SK-N-SH (cell line): ENCODE data around the gene SORL1.

DNA sequence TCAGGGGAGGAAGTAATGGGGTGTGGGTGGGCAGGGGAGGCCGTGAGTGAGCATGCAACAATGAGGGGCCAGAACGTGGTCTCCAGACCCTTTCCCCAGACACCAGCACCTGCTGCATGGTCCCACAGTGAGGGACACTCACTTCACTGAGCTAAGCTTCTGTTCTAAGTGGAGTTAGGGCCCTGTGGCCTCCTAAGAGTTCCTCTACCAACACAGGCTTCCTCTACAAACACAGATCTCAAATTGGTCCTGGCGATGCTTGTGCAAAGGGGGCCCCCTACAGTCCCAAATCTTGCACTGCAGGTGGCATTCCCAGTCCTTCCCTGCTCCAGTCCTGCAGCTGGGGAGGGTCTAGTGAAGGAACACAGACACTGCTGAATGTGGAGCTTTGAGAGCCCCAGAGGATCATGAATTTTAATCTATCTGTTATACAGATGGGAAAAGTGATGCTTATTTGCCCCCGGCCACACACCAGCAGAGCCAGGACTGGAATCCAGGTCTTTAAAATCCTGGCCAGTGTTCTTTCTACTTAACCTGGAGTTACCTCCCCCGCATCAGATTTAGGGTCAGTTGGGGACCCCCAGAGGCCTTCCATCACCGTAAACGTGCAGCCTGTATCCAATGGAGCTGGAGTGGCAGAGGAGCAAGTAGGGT lies 7.3 kb downstream of the USP2 start:
- RRBS = no CpG with 5 or more reads among the region's 7 CpGs
CAGE:
- cytosol, long polyA plus RNA = no peak
- long polyA plus RNA = no peak
- nucleus, long polyA plus RNA = no peak

GRCh38 chr11:119378854-119379624 lies 2.5 kb downstream of the USP2 start:
- RRBS = no CpG with 5 or more reads among the region's 11 CpGs
CAGE:
- cytosol, long polyA plus RNA = no peak
- long polyA plus RNA = no peak
- nucleus, long polyA plus RNA = no peak

DNA sequence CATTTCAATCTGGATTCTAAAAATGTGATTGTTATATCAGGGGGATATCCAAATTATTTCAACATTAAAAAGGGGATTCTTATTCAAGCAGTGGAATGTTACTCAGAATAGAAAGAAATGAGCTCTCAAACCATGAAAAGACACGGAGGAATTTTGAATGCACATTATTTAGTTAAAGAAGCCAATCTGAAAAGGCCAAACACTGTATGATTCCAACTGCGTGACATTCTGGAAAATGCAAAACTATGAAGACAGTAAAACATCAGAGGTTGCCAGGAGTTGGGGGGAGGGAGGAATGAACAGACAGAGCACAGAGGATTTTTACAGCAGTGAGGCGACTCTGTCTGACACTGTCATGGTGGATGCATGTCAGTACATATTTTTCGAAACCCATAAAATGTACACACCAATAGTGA lies 22.8 kb upstream of the THY1 start:
- RRBS = no CpG with 5 or more reads among the region's 4 CpGs
CAGE:
- cytosol, long polyA plus RNA = no peak
- long polyA plus RNA = no peak
- nucleus, long polyA plus RNA = no peak

DNA sequence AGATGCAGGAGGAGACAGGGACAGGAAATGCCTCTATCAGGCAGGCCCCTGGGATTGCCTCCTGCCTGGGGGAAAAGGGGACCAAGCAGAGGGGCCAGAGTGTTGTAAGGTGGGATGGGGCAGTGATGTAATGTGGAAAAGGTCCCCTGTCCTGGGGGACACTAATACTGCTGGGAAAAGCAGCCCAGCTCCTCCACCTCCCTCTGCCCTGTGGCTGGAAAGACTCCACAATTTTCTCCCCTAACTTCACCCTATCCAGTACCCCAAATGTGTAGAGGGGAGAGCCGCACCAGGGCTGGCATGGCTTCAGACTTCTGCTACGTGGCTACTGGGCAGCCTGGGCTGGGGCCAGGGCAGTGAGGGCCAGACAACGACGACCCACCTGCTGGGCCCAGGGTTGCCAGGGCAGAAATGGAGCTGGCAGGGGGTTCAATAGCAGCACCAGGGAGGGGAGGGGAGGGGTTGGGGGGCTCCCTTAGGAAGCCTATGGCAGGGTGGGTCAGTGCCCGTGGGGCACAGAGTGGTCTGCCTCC lies 66.4 kb downstream of the NECTIN1 start:
- RRBS = no CpG with 5 or more reads among the region's 5 CpGs
CAGE:
- cytosol, long polyA plus RNA = no peak
- long polyA plus RNA = no peak
- nucleus, long polyA plus RNA = no peak

GRCh38 chr11:119677281-119678021 lies 51.5 kb downstream of the NECTIN1 start:
- RRBS = no CpG with 5 or more reads among the region's 17 CpGs
CAGE:
- cytosol, long polyA plus RNA = no peak
- long polyA plus RNA = no peak
- nucleus, long polyA plus RNA = no peak

GRCh38 chr11:119701660-119702236 lies 27.3 kb downstream of the NECTIN1 start:
- RRBS = no CpG with 5 or more reads among the region's 10 CpGs
CAGE:
- cytosol, long polyA plus RNA = no peak
- long polyA plus RNA = no peak
- nucleus, long polyA plus RNA = no peak

- RRBS = no CpG with 5 or more reads among the region's 2 CpGs
CAGE:
- cytosol, long polyA plus RNA = no peak
- long polyA plus RNA = no peak
- nucleus, long polyA plus RNA = no peak
Observed at GRCh38 chr11:119888323-119888522, 159.2 kb upstream of the NECTIN1 start.

- RRBS = no CpG with 5 or more reads among the region's 7 CpGs
CAGE:
- cytosol, long polyA plus RNA = no peak
- long polyA plus RNA = no peak
- nucleus, long polyA plus RNA = no peak
Observed at GRCh38 chr11:120125704-120126033, 12.2 kb downstream of the TRIM29 start.

- RRBS = no CpG with 5 or more reads among the region's 11 CpGs
CAGE:
- cytosol, long polyA plus RNA = no peak
- long polyA plus RNA = no peak
- nucleus, long polyA plus RNA = no peak
Observed at GRCh38 chr11:120211949-120212597, 1.2 kb downstream of the OAF start.

DNA sequence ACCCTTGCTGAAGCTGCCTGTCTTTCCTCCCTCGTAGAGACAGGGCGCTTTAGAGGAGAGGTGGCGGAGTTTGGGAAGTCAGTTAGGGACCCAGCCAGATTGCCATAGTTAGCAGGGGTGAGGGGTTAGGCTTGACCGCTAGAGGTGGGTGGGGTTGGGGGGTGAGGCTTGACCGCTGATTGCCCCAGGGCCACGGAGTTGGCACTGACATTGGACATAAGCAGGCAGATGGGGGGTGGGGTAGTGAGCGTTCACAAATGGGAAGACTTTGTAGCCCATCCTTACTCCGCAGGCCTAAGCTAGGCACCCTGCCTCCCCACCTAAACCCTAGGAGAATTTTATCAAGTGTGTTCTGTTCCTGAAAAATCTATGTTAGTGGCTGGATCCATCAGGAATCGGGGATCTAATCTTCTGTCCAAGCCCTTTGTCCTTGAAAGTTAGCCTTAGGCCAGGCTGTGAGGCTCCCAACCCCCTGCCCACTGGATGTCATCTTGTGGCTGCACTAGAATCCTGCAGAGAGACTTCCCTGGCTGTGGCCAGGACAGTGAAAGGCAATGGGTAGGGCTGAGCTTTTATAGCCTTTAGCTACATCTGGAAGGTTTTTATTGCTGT lies 1.9 kb downstream of the OAF start:
- RRBS = no CpG with 5 or more reads among the region's 9 CpGs
CAGE:
- cytosol, long polyA plus RNA = no peak
- long polyA plus RNA = no peak
- nucleus, long polyA plus RNA = no peak

GRCh38 chr11:120221542-120222240 lies 10.9 kb downstream of the OAF start:
- RRBS = no CpG with 5 or more reads among the region's 5 CpGs
CAGE:
- cytosol, long polyA plus RNA = no peak
- long polyA plus RNA = no peak
- nucleus, long polyA plus RNA = no peak

GRCh38 chr11:120236502-120236876 lies 3.5 kb upstream of the POU2F3 start:
- RRBS = no CpG with 5 or more reads among the region's 2 CpGs
CAGE:
- cytosol, long polyA plus RNA = no peak
- long polyA plus RNA = no peak
- nucleus, long polyA plus RNA = no peak

GRCh38 chr11:120279503-120279986 lies 39.6 kb downstream of the POU2F3 start:
- RRBS = no CpG with 5 or more reads among the region's 8 CpGs
CAGE:
- cytosol, long polyA plus RNA = no peak
- long polyA plus RNA = no peak
- nucleus, long polyA plus RNA = no peak

DNA sequence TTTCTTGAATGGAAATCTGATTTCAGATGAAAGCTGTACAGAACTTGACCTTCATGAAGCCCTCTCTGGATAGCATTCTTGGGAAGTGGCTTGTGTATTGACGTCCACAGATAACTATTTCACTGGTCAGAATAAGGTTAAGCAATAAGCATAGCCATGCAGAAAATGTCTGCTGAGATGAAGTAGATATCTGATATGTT lies 1.1 kb downstream of the TLCD5 start:
- RRBS = no CpG with 5 or more reads among the region's 1 CpG
CAGE:
- cytosol, long polyA plus RNA = no peak
- long polyA plus RNA = no peak
- nucleus, long polyA plus RNA = no peak

- RRBS = no CpG with 5 or more reads among the region's 11 CpGs
CAGE:
- cytosol, long polyA plus RNA = no peak
- long polyA plus RNA = no peak
- nucleus, long polyA plus RNA = start-site peak on the plus strand at chr11:120441817-120442312, 25 and 44 reads in 2 replicates
Observed at GRCh38 chr11:120441394-120442351, 69.9 kb upstream of the GRIK4 start.

- RRBS = no CpG with 5 or more reads among the region's 6 CpGs
CAGE:
- cytosol, long polyA plus RNA = no peak
- long polyA plus RNA = no peak
- nucleus, long polyA plus RNA = no peak
Observed at GRCh38 chr11:121234967-121235544, 57.5 kb upstream of the SC5D start.

DNA sequence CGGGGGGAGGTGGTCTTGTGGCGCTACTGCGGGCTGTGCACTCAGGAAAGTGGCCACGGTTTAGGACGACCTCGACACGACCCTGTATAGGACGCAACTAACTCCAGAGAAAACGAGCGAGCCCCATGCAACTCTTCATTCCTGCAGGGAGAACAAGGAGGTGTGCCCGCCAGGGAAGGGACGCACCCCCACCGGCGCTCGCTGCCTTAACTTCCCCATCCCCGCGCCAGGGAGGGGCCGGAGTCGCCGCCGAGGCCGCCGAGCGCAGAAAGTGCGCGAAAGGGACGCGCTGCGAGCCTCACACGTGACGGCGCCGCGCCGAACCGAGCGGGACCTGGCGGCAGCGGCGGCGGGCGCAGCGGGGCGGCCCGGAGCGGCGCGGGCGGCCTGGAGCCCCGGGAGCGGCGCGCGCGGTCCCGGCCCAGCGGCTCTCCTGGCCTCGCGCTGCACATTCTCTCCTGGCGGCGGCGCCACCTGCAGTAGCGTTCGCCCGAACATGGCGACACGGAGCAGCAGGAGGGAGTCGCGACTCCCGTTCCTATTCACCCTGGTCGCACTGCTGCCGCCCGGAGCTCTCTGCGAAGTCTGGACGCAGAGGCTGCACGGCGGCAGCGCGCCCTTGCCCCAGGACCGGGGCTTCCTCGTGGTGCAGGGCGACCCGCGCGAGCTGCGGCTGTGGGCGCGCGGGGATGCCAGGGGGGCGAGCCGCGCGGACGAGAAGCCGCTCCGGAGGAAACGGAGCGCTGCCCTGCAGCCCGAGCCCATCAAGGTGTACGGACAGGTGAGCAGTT lies at the start of gene SORL1:
SORL1 (plus strand) TSS at position 479 of the 791 bp plus-strand sequence.
- RRBS = 2% methylated on average over 26 of the region's 100 CpGs
CAGE:
- cytosol, long polyA plus RNA = no peak
- long polyA plus RNA = start-site peak on the plus strand centred at position 446 of the sequence, 96 bp wide, 76 and 93 reads in 2 replicates
- nucleus, long polyA plus RNA = start-site peak on the plus strand centred at position 444 of the sequence, 108 bp wide, 311 and 186 reads in 2 replicates

GRCh38 chr11:121466475-121466995 lies 14.4 kb downstream of the SORL1 start:
- RRBS = no CpG with 5 or more reads among the region's 6 CpGs
CAGE:
- cytosol, long polyA plus RNA = no peak
- long polyA plus RNA = no peak
- nucleus, long polyA plus RNA = no peak

GRCh38 chr11:121482284-121482897 lies 30.3 kb downstream of the SORL1 start:
- RRBS = no CpG with 5 or more reads among the region's 8 CpGs
CAGE:
- cytosol, long polyA plus RNA = no peak
- long polyA plus RNA = no peak
- nucleus, long polyA plus RNA = no peak

- RRBS = no CpG with 5 or more reads among the region's 4 CpGs
CAGE:
- cytosol, long polyA plus RNA = no peak
- long polyA plus RNA = no peak
- nucleus, long polyA plus RNA = no peak
Observed at GRCh38 chr11:121496972-121497534, 44.9 kb downstream of the SORL1 start.